Metanephros (tissue), 2 donors: ENCODE measurements around a stretch of chr13.

GRCh38 chr13:103731076-103731350, 664.8 kb upstream of the SLC10A2 start:
- RAMPAGE, long total RNA, result no peak

- RAMPAGE, long total RNA, result no peak
These were observed 131.6 kb downstream of the DAOA start for GRCh38 chr13:105597435-105597811.

DNA sequence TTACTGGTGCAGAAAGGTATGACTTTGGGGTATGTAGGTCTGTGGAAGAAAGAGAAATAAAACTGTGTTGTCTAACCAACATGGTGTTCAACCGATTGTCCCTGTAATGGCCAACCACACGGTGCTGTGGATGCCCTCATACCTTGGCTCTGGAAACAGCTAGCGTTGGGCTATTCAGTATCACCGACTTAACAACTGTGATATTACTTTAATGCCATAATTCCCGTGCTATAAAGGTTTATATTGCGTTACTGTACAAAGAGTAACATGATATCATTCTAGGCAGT, 448.3 kb downstream of the EFNB2 start:
- RAMPAGE, long total RNA, result no peak

DNA sequence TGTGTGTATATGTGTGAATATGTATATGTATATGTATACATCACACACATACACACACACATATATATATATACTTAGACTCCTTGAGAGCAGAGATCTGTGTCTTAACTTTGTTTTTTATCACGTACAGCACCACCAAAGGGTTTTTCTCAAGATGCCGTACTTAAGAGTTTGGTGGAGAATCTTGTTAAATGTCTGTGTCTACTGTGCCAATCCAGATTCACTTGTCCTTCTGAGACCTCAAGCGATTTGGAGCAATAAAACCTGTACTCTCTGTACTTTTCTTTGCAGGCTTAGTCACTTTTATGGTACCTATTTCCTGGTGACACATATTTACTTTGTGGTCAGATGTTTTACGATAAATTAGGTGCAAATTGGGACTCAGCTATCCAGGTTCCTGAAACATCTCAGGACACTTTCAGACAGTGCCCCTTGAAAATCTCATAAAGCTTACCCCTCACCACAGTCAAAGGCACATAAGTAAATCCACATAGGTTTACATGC, 438.9 kb downstream of the EFNB2 start:
- RAMPAGE, long total RNA, result no peak

- RAMPAGE, long total RNA, result no peak
These were observed 187.5 kb downstream of the EFNB2 start for GRCh38 chr13:106347999-106348386.

DNA sequence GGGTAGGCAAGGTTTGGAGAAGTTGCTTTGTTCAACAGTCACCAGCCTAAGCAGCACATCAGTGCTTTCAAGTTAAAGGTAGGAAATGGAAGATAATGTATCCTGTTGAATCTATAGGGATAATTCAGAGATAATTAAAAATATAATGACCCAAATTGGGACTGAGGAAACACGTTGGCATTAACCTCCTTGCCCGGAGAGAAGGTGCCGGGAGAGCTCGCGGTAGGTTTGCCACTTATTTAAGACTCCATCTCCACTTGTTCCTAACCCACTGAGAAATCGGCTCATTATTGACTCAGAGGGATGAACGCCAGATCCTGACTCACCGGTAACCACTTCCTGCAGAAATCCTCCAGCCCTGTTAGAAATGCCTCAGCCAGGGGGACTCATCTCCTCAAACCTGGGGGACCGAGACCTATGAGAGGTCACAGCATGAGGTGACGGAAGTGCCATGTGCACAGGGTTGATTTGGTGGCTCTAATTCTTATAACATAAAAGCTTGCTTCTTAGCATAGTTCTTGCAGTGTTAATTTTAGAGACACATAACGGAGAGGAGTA, 159.2 kb downstream of the EFNB2 start:
- RAMPAGE, long total RNA, result no peak

DNA sequence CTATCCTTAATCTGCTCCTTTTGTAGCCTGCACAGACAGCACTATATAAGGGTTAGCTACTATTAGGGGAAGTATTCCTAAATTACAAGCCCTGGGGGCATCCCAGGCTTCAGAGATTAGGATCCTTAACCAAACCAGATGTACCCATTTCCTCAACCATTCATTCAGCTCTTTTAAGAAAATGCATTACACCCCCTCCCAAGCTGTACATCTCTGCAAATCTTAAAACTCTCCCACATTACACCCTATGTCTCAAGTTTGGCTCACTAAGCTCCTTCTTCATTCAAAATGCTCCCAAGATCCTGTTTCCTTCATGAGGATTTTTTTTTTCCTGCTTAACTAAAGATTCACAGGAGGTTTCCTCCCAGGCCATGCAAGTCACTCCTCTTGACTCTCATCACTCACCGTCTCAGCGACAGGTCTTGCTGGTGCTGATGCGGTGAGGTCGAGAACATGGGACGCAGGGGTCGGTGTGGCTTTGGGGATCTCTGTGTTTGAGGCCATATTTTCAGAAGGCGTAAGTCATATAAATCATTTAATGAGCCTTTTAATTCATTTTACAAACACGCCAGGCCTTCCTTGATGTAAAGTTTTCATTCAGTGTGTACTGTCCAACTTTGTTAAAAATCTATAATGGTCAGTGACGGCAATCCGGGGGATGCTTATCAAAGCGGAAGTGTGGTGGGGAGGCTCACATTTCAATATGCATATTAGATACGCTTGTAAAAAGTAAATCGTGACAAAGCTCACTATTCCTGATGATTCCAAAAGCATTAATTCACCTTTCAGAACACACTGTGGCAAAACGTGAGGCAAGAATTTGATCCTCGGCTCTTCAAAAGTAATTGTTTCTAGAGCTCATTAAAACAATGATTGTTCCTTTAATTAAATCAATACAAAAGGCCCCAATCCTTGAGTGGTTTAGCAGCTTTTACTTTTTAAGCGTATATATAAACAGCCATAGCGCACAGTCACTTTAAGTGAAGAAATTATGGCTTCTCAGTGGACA, 20.4 kb downstream of the EFNB2 start:
- RAMPAGE, long total RNA, result no peak

GRCh38 chr13:106518159-106518588, 17.3 kb downstream of the EFNB2 start:
- RAMPAGE, long total RNA, result no peak

- RAMPAGE, long total RNA, result no peak
These were observed 2.5 kb upstream of the ARGLU1 start for GRCh38 chr13:106570268-106570999.

DNA sequence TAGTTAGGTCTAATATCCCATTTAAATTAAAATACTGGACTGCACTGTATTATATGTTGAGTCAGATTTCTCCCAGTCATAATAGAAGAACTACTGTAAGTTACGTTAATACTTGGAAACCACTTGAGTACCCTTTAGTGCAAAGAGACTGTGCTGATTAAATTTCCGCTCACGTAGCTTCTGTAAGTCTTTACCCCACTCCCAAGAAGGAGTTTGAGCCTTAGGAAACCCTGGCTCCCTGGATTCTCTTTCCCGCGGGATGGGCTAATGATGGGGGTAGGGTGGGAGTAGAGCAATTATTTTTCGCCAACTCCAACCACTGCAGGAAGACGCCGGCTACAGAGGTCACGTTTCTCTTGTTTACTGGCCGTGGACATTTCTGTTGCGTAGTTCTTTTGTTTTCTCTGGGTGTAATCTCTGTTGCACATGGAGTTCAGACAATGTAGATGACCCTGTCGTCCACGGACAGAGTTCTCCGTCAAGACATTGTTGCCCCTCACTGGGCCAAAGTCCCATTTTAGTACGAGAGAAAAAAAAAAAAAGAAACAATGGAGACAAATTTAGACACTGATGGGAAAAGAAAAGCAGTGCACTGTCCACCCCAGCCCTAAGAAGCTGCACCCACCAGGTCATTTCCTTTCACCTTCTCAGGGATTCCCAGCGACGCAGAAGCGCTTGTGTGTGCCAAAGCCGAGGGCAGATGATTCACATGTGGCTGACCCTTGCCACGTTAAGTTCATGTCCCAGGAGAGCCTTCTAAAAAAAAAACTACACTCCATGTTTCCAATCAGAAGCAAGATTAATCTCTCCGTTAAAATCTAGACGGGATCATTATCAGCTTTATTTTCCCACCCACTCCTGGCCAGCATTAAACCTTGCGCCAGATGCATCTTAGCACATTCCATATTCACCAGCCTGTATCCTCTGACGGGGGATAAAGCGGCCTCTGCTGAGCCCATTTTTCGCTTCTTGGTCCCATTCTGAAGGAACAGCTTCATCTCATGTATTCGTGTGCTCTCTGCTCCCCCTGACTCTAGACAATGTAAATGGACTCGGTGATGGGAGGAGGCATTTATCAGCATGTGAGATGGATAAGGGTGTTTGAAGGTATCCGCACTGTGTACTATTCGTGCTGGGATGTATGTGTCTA, 134.0 kb upstream of the ARGLU1 start:
- RAMPAGE, long total RNA, result no peak

DNA sequence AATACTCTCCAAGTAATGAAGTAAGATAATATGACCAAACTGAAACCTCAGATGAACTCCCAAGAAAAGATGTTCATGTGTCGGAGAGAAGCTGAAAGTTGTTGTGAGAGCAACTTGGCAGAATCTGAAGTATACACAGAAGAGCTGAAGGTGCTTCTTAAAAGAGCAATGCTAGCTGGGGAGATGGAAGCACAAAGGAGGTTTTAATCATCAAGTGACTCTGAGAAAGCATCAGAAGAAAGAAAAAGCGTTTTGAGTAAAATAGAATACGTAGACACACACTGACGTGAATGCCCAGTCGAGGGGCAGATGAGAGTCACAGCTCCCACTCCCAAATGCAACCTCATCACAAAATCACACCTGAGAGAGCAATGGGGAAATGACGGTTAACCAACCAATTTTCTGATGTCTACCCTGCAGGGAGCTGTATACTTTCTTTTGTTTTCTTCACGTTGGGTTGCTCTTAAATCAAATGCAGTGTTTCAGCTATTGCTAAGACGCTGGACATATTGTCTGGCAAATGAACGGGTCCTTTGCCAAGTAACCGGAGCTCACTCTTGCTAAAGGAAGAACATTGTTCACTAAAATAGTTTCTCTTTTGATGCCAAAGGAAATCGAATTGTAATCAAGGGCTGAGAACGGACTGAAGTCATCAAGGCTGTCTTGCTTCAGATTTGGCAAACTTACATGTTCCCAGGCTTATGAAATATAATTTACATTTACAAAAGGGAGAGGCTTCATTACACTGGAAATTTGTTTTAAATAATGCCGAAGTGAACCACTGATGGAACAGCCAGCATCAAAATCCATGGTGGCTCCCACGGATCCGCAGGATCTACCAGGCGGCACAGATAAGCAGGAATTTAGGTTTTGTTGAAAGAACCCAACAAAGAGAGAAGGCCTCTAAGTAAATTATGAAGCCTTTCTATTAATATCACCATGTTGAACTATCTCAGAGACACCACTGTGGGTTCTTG, 142.3 kb upstream of the ARGLU1 start:
- RAMPAGE, long total RNA, result no peak

- RAMPAGE, long total RNA, result no peak
These were observed 527.7 kb downstream of the MYO16 start for GRCh38 chr13:109157018-109157619.

DNA sequence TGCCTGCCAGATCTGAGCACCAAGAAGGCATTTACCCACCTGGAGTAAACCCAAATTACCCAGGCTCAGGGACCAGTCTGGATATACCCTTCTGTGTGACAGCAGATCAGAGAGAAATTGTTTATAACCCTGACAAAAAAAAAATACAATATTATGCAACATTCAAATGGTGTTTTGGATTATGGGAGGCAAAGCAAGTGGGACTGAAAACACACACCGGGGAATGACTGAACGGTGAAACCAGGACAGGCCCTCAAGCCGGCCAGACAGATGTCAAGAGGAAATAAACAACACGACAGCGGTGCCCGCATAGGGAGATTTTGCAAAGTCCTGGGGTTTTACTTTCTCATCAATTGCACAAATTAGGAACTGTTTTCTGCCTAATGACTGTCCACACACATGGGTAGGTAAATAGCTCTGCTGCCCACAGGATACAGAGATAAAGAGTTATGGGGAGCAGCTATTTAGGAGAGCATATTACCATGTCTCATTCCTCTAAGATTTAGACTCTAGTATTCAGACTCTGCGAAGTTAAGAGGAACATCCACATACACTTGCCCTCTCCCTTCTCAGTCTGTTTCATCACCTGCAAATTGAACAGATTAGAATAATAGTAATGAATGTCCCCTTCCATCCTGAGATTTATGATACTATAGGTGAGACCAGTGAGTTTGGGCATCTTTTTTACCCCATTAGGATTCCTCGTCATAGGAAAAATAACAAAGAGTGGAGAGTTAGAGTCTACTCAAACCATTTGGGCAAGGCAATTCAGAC, 134.4 kb downstream of the IRS2 start:
- RAMPAGE, long total RNA, result no peak

GRCh38 chr13:109723057-109723516, 63.3 kb downstream of the IRS2 start:
- RAMPAGE, long total RNA, result no peak

GRCh38 chr13:109744359-109744908, 41.9 kb downstream of the IRS2 start:
- RAMPAGE, long total RNA, result no peak

GRCh38 chr13:109779078-109779958, 7.1 kb downstream of the IRS2 start:
- RAMPAGE, long total RNA, result no peak

DNA sequence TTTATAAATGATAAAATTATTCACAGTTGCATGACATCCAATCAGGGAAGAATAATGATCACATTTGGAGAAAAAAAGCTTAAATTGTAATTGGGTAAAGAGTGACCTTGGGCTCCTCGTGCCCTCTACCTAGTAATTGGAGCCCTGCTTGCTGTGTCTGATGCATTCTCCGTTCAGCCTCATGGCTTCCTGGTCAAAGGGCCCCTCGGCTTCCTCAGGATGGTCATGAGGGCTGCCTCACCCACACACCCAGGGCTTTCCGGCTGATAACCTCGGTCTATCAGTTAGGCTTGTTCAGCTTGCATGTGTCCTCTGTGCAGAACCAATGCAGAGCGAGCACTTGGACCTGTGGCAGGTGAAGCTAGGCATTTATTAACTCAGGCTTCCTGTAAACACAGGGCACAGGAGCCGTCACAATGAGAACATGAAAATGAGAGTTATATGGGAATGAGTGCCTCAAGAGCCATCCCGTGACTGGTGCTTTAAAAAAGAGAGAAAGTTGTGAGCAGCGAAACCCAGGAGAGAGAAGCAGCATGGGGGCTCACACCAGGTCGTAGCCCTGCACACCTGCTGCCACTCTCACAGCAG, 50.2 kb upstream of the IRS2 start:
- RAMPAGE, long total RNA, result no peak

DNA sequence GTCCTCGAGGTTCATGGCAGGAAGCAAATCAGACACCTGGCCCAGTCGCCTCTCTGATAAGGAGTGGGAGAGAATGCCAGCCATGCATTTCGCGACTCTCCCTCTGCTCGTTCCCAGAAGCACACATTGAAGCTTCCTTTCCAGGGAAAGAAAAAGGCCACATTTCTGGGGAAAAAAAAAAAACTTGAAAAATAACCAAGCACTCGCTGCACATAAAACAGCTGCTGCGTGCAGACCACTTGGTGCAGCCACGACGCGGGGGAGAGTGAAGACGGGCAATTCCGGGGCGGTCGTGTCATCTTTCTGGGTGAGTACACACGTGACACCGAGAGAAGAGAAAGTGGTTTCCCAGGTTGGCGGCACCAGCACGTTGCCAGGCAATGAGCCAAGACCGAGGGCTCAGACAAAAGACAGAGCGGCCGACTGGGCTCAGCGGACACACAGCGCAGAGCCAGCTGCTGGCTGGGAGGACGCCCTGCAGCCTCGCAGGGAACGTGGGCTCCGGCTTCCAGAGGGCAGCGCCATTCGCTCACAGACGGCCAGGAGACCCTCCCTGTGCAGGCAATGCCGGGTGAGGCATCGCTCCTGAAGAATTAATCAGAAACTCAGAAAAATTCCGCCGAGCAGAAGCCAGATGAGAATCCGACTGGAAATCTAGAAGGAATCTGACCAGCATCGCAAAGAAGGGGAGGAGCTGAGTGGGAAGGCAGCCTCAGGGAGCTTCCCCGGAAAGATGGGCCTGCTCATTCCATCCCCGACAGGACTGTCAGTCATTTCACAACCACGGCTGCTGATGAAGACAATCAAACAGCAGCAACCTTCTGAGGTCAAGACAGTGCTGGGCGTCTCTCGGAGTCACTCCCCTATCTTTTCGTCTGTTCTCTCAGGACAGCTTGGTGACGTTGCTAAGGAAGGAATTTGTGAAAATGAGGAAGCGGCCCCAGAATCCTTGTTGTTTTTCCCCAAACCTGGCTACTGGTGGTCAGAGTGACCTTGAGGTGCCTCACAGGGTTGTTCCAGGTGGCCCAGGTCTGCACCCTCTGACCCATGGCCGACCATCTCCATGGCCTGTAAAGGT, 83.3 kb upstream of the IRS2 start:
- RAMPAGE, long total RNA, result no peak

- RAMPAGE, long total RNA, result no peak
These were observed 215.9 kb upstream of the IRS2 start for GRCh38 chr13:110002264-110002687.

- RAMPAGE, long total RNA, result no peak
These were observed 183.8 kb downstream of the COL4A1 start for GRCh38 chr13:110122967-110123675.